Camera-type eye (tissue), 1 donor: ENCODE data around the gene KCNJ16.

- RAMPAGE, long total RNA = no peak
Observed at GRCh38 chr17:68455798-68456261, 1.5 kb downstream of the WIPI1 start.

DNA sequence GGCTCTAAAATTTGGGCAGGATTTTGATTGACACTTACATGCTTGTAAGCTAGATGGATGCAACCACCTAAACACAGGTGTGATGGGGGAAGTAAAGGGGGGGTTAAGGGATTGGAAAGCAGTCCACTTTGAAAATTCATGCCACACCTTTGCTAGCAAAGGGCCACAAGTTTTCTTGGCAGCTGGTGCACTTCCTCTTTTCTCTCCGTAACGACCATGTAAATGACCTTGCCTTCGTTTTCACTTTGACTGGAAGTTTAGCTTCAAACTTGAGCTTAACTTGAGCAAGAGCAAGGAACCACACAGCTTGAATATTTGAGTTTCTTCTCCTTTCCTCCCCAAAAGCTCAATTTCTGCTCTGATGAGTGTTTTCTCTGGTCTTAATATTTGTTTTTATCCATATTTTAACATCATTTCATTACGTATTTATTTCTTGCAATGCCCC lies 14.2 kb upstream of the PRKAR1A start:
- RAMPAGE, long total RNA = no peak

DNA sequence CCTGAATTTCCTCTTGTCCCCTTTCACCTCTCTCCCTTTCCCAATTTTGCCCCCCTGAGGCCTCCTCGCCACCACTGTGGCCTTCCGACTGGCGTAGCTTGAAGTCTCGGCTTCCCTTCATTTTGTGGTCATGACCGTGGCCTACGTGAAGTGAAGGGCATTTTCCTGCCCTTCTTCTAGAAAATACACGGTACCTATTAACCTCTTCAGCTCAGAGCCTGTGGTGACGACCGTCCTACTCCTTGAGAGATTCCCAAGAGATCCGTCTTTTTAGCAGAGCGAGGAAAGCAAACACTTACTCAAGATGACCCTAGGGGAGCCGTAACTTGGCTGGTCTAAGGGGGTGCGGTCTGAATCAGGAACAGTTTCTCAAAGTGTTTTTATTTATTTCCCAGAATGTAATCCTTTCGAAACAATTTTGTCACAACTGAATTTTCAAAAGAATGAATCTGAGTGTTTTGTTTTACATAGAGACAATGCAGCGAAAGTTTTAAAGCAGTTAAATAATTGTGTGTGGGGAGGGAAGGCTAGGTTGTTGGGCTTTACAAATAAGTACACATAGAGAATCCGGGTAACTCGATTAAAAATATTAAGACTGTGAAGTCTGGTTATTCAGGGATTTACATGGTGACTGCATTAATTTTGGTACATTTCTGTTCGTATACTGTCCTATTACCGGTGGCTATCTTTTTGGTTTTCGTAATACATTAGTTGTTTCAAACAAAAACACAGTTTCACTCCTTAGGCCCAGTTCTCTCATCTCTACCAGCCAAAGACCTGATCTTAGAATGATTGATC lies 1.1 kb downstream of the PRKAR1A start:
- RAMPAGE, long total RNA = no peak

- RAMPAGE, long total RNA = no peak
Observed at GRCh38 chr17:68518036-68518319, 5.7 kb downstream of the PRKAR1A start.

DNA sequence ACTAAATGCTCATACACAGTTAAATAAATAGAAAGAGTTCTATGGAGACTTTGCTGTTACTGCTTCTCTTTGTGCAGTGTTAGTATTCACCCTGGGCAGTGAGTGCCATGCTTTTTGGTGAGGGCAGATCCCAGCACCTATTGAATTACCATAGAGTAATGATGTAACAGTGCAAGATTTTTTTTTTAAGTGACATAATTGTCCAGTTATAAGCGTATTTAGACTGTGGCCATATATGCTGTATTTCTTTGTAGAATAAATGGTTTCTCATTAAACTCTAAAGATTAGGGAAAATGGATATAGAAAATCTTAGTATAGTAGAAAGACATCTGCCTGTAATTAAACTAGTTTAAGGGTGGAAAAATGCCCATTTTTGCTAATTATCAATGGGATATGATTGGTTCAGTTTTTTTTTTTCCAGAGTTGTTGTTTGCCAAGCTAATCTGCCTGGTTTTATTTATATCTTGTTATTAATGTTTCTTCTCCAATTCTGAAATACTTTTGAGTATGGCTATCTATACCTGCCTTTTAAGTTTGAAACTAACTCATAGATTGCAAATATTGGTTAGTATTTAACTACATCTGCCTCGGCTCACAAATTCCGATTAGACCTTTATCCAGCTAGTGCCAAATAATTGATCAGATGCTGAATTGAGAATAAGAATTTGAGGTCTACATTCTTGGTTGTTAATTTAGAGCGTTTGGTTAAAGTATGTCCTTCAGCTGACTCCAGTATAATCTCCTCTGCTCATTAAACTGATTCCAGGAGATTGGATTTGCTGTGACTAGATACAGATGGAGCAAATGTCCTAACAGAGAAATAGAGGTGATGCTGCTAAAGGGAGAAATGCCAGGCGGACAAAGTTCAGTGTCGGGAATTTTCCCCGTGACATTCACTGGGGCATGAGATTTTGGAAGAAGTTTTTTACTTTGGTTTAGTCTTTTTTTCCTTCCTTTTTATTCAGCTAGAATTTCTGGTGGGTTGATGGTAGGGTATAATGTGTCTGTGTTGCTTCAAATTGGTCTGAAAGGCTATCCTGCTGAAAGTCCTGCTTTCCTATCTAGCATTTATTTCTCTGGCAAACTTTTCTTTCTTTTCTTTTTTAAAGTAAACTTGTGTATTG lies 18.8 kb downstream of the PRKAR1A start:
- RAMPAGE, long total RNA = no peak

DNA sequence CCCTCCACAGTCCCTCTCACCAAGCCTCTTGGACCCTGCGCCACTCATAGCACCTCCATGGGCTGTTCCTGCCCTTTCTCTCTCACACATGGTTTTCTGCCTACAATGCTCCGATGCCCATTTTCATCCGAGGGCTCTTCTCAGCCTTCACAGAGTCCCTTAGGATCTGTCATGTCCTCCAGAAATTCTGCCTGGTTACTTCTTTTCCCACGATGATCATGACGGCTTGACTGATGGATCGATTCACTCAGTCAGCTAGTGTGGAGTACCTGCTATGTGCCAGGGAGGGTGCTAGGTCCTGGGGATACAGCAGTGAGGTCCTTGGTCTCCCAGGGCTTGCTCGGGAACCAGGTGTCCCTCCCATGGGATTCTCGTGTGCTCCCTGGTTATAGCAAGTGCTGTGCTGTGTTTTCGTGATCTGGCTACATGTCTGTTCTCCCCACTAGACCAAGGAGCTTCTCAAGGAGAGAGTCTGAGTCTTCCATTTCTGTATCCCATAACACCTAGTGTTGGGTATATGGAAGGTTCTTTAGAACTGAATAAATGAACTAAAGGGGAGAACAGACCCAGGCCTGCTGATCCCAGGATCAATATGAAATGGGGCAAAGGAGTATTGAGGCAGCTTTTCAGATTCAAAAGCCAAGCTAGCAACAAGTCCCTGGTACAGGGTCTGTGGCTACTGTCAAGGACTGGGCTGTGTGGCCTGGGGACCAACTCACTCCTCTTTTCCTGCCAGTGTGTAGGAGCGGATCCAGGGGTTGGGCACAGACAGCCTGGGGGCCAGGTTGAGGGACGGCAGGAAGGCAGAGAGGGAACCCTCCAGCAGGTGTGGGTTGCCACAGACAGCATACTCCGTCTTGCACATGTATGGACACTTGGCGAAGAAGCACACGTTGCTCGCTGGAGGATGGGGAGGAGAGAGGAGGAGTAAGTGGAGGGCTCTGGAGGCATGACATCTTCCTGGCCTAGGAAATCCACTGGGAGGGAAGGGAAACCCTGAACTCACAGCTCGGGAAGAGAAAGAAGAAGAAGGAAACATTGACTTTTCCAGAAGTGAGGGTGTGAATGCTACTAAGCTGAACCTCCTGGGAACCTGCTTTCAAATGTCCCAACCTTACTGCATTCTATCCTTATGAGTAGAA lies 29.4 kb downstream of the PRKAR1A start:
- RAMPAGE, long total RNA = no peak

DNA sequence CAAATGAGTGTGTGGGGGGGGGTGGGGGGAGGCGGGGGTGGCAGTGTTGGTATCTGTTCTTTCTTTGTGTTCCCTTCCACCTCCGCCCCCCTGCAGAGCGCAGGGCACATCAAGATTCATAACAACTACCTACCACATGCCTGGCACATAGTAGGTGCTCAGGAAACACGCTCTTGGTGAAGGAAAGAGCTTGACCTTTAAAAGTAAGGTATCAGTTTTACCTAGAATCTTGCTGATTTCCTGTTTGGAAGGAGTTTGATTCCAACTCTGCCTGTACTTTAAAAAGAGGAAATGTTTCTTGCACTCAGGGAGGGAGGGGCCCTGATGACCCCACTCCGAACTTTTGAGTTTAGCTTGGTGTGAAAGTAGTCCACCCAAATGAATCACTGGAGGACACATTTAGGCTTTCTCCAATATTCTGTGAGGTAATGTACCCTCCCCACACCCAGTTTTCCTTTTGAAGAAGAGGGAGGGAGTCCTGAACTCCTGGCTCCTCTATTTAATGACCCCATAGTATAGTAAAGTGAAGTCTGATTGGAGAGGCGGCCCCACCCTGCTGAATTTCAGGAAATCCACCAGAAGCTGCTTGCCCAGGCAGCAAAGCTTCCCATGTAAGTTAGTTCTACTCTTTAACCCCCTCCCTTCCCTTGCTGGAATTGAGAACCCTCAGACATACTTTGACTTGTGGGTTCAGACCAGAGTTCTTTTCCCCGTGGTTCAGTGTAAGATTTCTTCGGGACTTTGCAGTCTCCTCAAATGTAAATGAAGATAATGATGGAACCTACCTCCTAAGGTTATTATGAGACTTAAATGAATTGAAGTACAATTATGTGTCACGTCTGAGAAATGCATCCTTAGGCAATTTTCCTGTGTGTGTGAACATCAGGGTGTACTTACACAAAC lies 674 bp upstream of the FAM20A start:
- RAMPAGE, long total RNA = no peak

DNA sequence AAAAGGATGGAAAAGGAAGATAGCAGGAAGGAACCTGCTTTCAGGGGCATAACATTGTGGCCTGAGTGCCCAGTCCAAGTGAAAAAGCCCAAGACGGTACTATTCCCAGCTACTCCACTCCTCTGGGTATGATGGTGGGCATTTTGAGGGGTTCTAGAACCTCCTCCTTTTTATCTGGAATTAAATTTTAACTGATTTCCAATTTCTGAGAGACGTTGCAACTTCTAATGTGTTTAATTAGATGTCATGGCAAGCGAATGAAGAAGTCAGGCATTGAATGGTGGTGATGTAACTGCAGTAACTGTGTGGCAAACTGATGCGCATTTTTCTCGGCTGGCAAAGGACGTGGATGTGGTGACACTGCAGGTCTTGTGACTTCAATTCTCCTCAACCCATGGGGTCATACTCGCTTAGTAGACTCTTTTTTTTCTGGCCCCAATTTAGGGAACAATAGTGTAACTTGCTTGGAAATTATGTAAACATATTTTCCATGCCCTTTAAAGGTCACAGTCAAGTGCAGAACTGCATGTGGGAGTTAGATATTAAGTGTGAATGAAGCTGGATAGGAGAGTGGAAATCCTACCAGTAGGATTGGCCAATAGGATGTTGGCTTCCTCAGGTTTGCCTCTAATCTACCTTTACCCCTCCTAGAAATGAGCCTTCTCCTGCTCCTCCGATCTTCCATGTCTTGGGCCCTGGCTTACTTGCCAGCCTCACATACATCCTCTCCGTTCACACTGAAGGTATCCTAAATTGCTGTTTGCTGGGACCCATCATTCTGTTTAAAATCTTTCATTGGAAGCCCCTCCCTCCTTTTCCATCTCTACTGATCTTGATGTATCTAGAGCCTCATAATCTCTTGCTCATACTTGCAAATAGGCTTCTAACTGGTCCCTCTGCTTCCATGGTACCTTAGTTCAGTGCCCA lies 1.9 kb upstream of the FAM20A start:
- RAMPAGE, long total RNA = no peak

DNA sequence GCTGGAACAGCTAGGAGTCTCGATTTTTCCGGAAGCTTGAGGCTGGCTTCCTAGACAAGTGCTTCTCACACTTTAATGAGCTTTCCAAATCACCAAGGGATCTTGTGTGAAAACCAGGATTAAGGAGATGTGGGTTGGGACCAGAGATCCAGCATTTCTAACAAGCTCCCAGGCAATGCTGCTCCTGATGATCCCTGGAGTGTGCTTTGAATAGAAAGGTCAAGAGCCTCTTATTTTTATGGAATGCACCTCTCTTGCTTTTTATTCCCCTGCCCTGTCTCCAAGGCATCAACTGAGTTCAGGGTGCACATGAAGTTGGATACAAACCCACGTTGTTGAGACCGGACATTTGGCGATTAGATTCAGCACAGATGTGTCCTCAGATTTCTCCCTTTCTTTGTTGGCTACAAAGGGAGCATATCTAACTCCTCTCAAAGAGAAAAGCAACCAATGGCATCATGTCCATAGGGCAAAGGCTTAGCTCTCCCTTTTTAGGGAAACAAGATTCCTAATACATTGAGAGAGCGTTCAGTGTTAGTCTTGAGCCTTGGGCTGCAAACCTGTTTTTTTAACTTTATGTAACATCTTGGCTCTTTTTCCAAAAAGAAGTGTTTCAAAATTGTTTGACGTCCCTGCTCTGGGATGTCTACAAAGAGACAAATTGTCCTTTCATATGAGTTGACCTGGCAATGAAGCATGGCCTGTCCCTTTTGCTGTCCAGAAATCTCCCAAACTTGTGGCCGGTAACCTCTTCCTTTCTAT lies 40.6 kb upstream of the FAM20A start:
- RAMPAGE, long total RNA = no peak

DNA sequence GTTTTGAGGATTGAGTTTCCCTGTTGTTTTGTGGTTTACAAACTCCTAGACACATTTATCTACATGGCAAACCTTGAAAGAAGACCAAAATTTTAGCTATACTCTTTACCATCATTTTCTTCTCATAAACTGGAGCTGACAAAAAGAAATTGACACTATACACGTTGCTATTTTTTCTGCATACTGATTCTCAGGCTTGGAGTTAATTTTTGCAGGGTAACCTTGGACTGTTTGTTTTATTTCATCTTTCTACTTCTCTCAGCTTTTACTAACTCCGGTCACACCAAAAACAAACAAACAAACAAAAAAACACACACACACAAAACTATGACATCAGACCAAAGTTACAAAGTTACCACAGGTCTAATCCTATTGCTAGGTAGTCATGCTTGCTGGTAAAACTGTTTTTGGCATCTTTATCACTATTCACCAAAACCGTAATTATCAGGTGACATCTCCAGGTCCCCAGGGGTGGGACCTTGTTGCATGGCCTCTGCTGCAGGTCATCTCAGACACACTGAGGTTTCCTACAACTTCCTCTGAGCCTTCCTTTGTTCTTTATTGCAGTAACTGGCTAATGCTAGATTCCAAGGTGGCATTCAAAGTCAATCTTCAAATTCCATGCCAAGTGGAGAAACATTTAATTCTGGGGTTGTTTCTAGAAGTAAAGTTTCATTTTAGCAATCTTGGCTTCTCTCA lies 162.4 kb downstream of the ABCA8 start:
- RAMPAGE, long total RNA = no peak

- RAMPAGE, long total RNA = no peak
Observed at GRCh38 chr17:68943465-68943832, 11.7 kb downstream of the ABCA8 start.

- RAMPAGE, long total RNA = no peak
Observed at GRCh38 chr17:69470464-69470888, 56.0 kb downstream of the MAP2K6 start.

GRCh38 chr17:69575360-69575853 lies 160.9 kb downstream of the MAP2K6 start:
- RAMPAGE, long total RNA = no peak

DNA sequence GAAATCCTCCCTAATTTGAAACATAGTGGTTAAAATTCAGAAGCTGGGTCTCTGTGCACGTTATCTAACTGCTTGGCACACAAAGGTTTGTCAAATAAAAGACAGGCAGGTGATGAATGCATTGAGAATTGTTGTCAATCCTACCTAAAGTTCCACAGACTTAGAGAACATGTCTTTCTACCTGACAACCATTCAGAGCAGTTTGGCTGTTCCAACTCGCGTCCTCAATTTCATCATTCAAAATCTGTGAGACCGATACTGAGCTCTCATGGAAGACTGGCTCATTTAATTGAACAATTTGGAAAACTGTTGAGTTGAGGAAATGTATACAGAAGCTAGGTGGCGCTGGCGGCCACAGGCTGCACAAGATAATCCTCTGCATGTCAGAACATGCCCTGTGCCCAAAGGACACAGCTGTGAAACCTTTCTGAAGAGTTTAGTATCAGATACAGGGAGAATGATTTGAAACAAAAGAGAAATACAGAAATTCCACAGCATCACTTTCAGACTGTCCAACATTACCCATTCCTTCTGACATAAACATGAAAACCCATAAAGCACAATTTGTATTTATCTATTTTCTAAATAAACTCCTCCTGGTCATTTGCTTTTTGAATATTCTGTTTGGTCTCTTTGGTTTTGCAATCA lies 192.6 kb downstream of the MAP2K6 start:
- RAMPAGE, long total RNA = no peak

GRCh38 chr17:70074981-70075530 lies at the start of gene KCNJ16:
TSS of gene KCNJ16 (plus strand) at chr17:70075225.
- RAMPAGE, long total RNA = no peak

- RAMPAGE, long total RNA = no peak
Observed at GRCh38 chr17:70177701-70178399, 8.5 kb downstream of the KCNJ2 start.

GRCh38 chr17:70184799-70185117 lies 15.4 kb downstream of the KCNJ2 start:
- RAMPAGE, long total RNA = no peak

GRCh38 chr17:71071569-71072185 lies 902.3 kb downstream of the KCNJ2 start:
- RAMPAGE, long total RNA = no peak

DNA sequence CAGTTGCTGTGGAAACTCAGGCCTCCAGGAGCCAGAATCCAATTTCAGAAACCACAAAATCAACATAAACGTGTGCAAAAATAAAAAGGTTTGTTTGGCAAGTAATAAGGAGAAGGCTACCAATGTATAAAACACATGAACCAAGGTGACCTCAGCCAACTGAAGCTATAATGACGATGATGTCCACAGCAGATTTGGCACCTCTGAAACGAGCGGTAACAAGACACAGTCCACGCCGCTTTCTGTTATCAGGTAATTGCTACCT lies 957.3 kb upstream of the SOX9 start:
- RAMPAGE, long total RNA = no peak

DNA sequence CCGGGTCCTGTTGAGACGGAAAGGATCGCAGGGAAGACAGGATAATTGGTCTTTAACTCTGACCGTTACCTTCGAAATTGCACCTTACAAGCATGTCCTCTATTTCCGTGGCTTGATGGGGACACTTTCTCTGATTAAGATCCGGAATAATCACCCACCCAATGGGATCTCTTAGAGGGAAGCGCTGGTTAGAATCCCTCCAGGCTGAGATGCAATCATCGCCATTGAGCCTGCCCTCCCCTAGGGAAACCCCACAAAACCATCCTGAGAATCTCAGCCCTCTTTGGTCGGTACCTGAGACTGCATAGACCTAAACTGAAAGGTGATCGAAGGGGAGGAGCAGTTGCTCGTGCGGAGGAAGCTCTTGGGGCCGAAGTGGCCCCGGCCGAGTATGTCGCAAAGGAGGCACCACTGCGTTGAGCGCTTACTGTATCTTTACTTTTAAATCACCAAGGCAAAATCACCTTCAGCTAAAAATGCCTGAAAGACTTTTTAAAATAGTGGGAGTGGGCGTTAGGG lies 4.6 kb upstream of the SOX9 start:
- RAMPAGE, long total RNA = no peak